Metastatic Pancreatic Carcinoma in the Ovary (tissue), 1 donor: ENCODE data around the gene KRTAP19-2.

DNA sequence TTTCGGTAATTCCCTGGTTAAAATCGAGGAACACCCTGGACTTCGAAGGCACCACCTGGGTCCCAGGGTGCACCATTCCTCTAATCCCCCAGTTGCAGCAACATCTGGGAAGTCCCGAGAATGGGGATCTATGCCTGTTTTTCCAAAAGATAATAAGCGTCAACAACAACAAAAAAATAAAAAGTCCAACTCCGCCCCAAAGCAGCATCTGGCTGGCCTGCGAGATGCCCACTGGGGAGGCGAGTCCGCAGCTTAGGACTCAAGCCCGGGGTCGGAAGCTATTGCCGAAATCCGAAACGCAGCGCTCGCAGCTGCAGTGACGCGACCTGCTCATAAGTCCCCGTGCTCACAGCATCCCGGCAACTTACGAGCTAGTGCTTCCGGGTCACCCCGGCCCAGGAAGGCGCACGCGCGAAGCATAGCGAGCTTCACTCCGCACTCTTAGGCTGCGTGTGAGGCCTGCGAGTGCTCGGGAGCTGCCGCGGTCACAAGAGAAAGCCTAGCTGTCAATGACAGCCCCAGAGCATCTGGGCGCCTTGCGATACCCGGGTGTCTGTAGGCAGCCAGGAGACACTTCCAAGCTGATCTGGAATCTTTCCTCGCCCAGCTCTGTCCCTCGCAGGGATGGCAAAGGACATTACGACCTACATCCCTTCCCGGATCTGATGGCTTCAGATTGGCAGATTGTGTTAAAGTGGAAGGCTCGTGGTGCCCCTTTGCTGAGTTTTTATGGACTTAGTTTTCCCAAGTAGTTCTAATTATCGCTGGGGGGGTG, 9.9 kb upstream of the LTN1 start:
- PRO-cap = bidirectional peak, plus-strand start at position 451 of the sequence, minus-strand start at position 358 of the sequence

DNA sequence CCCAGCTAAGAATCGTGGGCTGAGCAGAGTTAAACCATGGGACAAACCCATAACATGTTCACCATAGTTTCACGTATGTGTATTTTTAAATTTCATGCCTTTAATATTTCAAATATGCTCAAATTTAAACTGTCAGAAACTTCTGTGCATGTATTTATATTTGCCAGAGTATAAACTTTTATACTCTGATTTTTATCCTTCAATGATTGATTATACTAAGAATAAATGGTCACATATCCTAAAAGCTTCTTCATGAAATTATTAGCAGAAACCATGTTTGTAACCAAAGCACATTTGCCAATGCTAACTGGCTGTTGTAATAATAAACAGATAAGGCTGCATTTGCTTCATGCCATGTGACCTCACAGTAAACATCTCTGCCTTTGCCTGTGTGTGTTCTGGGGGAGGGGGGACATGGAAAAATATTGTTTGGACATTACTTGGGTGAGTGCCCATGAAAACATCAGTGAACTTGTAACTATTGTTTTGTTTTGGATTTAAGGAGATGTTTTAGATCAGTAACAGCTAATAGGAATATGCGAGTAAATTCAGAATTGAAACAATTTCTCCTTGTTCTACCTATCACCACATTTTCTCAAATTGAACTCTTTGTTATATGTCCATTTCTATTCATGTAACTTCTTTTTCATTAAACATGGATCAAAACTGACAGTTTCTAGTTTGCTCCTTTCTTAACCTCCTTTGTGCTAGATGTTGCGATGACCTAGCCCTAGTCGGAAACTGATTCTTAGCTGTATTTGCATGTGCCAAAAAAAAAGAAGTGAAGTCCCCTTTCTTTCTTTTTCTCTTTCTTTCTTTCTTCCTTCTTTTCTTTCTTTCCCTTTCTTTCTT, 45.0 kb downstream of the MAP3K7CL start:
- PRO-cap = no peak

GRCh38 chr21:29182062-29182516, 51.6 kb downstream of the MAP3K7CL start:
- PRO-cap = unidirectional peak, minus-strand start at chr21:29182230

DNA sequence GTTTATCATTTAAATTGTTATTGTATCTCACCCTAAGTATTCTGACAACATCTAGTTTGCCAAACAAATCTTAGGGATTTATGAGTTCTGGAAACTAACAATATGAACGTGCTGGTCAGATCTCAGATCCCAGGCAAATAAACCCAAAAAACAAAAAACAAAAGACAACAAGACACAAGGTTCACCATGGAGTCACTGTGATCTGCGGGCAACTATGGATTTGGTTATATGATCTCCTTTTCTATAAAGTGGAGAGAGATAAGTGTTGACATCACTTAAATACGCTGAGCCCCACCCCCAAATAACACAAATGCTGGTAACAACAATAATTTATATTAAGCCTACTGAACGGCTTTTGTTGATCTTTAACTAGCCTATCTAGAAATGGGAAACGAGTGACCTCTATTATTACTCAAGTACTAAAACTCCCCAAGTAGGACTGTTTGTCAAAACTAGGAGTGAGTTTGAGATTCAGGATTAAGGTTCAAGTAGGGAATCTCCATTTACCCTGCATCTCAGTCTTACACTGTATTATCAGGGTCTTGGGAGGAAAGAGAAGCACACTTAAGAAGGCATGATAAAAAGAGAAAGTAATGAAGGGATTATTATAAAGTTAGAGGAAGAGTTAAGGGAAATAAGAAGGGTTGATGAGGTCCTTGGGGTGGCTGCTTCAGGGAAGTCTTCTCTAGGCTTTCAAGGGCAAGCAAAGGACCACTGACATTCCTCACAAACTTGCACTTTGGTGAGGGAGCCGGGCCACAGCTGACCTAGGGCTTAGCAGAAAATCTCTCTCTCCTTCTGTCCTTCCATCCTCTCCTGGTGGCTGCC, 52.3 kb downstream of the MAP3K7CL start:
- PRO-cap = no peak

DNA sequence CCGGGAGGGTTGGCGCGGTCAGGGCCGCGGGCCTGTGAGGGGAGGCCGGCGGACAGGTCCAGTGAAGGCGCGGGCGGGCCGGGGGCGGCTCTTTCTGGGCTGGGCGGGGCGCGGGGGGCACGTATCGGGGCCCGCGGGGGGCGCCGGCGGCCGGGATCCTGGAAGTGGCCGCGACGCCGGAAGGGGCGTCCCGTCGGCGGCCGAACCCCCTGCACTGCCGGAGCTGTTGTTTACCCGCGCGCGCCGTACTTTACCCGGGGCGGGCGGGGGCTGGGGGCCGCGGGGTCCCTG, 209 bp downstream of the BACH1 start:
- PRO-cap = bidirectional peak, plus-strand start at position 188 of the sequence, minus-strand start at position 63 of the sequence

- PRO-cap = no peak
These were observed 19.5 kb downstream of the BACH1 start for GRCh38 chr21:29318177-29318634.

GRCh38 chr21:29656633-29657172, 283.1 kb downstream of the GRIK1 start:
- PRO-cap = no peak

GRCh38 chr21:29940115-29940385, 254 bp upstream of the GRIK1 start:
- PRO-cap = no peak

DNA sequence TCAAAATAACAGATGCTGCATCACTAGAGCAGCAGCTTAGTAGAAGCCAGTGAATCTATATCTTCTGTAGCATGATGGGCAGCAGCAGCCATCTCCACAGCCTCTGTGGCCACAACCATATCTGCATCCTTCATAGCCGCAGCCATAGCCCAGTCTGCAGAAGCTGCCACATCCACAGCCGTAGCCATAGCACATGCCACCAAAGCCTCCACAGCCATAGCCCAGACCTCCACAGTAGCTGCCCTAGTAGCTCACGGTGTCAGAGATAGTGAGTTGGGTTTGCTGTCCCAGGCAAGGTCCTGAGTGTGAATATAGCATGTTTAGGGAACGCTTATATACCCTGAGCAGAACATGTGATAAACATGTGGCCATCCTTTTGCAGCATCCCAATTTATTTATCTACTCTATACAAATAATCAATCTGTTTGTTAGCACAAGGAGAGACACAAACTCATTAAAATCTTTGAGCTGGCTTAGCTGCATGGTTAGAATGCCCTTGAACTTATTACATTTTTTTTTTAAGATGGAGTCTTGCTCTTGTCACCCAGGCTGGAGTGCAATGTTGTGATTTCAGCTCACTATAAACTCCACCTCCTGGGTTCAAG, at the start of gene KRTAP19-2:
KRTAP19-2 (minus strand) TSS at position 283 of the 605 bp plus-strand sequence.
- PRO-cap = no peak

GRCh38 chr21:31132915-31133653, 94.8 kb upstream of the KRTAP19-8 start:
- PRO-cap = no peak

GRCh38 chr21:31146810-31147230, 108.5 kb upstream of the KRTAP19-8 start:
- PRO-cap = no peak

GRCh38 chr21:31161096-31161806, 123.0 kb upstream of the KRTAP19-8 start:
- PRO-cap = no peak

DNA sequence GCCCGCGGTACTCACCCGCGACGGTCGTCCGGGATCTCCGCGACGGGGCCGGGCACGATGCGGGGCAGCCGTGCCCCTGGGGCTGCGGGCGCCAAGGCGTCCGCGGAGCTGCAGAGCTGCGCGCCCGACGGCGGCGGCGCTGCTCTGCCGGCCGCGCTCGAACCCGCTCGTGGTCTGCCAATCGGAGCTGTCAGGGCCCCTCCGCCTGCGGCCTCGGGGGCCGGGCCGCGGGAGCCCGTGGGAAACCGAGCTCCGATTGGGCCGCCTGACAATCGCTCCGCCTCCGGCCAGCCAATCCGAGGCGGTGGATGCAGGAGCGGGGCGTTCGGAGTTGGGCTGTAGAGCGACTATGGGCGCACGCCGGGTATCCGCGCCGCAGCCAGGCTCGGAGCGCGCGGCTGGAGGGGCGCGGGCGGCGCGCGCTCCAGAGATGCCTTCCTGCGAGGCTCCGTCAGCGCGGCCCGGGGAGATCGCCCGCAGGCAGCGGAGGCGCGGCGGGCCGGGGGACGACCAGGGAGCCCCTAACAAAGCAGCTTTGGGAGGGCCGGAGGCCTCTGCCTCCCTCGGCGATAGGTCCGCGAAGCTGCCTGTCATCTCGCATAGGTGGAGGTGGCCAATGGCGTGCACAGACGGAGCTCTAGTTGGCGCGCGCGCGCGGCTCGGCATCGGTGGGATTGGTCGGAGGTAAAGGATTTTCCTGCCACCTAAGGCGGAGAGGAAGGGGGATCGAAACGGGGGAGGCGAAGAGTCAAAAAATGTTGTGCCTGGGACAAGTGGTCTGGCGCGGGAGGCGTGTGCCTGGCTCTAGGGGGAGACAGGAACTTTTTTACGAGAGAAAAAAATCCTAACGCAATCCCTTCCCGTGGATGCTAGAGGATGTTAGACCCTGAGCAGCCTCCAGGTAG, 100.3 kb upstream of the SOD1 start:
- PRO-cap = bidirectional peak, plus-strand start at position 324 of the sequence, minus-strand start at position 176 of the sequence

GRCh38 chr21:31654595-31655064, 4.9 kb upstream of the SOD1 start:
- PRO-cap = no peak

DNA sequence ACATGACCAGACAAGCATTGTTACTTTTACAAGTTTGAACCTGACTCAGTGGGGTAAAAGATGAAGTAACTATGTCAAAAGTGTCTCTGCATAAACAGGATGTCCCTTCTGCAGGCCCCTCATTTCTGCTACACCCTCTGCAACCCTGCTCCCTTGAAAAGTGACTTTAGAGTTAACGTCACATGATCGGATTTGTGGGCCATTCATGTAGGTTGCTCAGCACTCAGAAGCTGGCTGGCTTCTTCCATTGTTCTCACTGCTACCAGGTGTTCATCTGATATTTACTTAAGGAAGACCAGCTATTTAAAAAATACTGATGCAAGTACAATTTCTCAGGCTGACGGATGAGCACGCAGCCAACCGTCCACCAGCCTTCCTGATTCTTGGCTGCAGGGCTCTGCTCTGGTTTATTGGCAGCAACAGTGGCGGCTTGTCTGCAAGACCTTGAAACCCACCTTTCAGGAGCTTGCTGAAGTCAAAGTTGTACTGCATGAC, 32.2 kb downstream of the URB1 start:
- PRO-cap = unidirectional peak, plus-strand start at position 327 of the sequence

GRCh38 chr21:32381452-32381997, 11.3 kb downstream of the URB1 start:
- PRO-cap = no peak

- PRO-cap = unidirectional peak, minus-strand start at chr21:32393669
These were observed 800 bp upstream of the URB1 start for GRCh38 chr21:32393494-32394130.

DNA sequence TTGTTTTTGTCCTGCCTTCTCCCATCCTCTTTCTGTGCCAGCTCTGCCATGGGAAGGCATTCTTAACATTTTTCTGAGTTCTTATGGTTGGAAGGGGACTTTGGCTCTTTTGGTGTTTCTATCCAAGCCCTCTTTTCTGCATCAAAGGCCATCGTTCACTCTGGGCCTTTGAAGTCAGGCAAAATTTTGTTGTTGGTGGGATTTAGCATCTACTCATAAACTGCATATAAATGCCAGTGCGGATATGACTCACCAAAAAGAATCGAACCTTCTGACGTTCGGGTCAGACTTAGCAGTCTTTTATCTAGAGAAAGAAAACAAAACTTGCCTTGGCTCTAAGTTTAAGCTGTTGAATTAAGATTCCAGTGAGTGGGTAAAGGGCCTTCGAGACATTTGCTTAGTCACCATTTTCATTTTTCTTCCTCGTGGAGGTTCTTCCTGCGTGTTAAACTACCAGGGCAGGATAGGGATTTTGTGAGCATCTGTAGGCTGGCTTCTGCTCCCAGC, 51.4 kb downstream of the EVA1C start:
- PRO-cap = no peak

GRCh38 chr21:32599342-32599940, 12.7 kb downstream of the CFAP298 start:
- PRO-cap = no peak

DNA sequence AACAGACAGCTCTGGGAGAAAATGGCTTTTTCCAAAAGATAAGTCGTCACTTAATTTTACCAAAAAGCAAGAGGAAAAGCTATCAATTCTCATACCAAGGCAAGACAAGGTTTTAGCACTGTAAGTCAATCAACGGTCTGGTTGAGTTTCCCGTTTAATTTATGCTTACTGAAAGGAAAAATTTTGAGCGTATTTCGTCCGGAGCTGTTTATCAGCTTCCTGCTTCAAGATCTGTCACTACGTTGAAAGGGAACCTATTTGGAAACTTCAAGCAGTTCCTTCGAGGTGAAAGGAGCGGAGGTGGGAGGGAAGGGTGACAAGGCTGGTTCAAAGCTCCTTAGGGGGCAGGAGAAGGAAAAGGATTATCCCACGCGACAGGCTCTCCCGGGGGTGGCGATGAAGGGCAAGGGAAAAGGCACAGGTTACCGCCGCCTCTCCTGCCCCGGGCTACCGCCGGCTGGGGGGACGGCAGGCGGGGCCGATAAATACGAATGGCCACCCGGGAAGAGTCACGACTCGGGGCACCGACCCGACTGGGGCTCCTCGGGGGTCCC, 700 bp downstream of the SYNJ1 start:
- PRO-cap = no peak